ENCODE measurements around a stretch of chr6.

GRCh38 chr6:106309830-106310416, 15.6 kb downstream of the ATG5 start:
- PRO-cap: no peak
- RAMPAGE, long total RNA, 2 experiments: no peak in any of the 2 experiments

GRCh38 chr6:106529945-106530590, 99.2 kb downstream of the RTN4IP1 start:
- PRO-cap: no peak
- RAMPAGE, long total RNA, 2 experiments: no peak in any of the 2 experiments

DNA sequence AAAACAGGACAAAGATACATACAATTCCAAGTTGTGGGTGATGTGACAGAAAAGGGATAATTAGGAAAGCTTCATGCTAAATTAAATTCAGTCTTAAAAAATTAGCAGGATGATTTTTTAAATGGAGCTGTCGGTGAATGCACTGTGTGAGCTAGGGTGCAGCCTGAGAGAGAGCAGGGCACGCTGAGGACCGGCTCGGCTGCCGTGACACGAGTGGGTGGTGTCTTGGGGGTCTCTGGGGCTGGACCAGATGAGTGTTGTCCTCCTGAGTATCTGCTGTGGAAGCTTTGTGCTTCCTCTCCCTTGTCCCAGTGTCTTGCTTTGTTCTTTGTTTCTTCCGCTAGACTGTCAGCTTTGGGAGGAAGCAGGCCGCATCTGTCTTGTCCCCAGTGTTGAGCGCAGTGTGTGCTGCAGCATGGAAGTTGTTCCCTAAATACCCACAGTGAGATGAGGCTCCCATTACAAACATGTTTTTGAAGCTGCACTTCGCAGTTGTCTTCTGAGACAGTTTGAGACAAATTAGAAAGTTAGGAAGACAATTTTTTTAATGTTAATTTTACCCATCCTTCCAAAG, 89.4 kb downstream of the RTN4IP1 start:
- PRO-cap: no peak
- RAMPAGE, long total RNA, 2 experiments: no peak in any of the 2 experiments

GRCh38 chr6:106544531-106545017, 84.7 kb downstream of the RTN4IP1 start:
- PRO-cap: no peak
- RAMPAGE, long total RNA, 2 experiments: no peak in any of the 2 experiments

DNA sequence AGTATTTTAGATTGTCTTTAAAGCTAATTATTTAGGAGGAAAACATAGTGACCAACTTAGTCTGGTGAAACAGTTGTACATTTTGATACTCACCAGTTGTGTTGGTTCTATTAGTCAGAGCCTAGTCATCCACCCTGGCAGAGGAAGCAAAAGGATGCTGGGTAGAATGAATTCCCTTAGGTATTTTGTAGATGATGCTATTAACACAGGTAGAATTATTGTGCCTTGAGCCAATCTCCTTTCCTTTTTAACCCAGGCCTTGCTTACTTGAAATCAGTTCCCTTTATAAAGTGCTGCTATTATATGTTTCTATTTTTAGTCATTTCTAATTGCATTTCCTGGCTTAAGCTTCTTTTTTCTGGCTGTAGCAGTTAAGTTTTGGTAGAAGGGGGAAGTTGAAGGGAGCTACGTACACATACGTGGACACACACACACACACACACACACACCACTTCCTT, 82.5 kb downstream of the RTN4IP1 start:
- PRO-cap: no peak
- RAMPAGE, long total RNA, 2 experiments: no peak in any of the 2 experiments

- PRO-cap: no peak
- RAMPAGE, long total RNA, 2 experiments: no peak in any of the 2 experiments
Measured at GRCh38 chr6:106575177-106575376, 54.2 kb downstream of the RTN4IP1 start.

DNA sequence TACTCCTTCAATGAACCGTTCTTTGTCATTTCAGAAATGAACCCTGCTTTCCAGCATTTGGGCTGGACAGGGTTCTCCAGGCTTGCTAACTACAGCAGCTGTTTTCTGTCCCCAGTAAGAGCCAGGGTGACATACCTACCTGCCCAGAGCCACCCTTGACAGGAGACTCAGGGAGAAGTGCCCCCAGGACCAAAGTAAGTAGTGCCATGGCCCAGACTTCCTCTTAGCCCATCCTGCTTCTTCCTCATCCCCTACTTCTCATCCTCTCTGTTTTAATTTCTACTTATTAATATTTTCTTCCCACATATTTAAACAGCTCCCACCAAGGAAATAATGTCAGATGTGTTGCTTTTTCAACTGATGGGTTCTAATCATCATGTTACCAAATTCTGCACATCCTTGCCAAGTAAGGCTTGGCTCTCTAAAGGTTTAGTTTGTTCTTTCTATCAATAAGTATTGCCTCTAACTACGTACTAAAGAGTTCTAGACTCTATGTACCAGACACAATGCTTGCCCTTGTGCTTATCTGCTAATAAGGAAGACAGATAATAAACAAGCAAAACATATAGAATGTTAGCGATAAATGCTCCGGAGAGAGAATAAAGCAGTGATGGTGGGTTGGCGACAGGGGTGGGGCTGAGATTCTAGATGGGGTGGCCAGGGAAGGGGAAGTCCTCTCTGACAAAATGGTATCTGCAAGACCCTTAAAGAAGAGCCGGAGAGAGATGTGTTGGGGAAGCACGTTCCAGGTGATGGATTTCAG, 73.9 kb downstream of the QRSL1 start:
- PRO-cap: no peak
- RAMPAGE, long total RNA, 2 experiments: no peak in any of the 2 experiments

GRCh38 chr6:106739254-106739964, 110.0 kb downstream of the QRSL1 start:
- PRO-cap: no peak
- RAMPAGE, long total RNA, 2 experiments: no peak in any of the 2 experiments

GRCh38 chr6:106773197-106774027, 144.0 kb downstream of the QRSL1 start:
- PRO-cap: no peak
- RAMPAGE, long total RNA, 2 experiments: no peak in any of the 2 experiments

GRCh38 chr6:106786851-106787607, 157.7 kb downstream of the QRSL1 start:
- PRO-cap: no peak
- RAMPAGE, long total RNA, 2 experiments: no peak in any of the 2 experiments

DNA sequence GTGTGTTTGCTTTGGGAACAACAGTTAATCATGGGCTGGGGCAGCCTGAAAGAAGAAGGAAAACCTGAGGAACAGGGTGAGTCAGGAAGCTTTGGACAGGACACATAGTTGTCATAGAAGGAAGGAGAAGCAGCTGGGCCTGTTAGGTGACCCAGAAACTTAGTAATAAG, 61.4 kb downstream of the CD24 start:
- PRO-cap: no peak
- RAMPAGE, long total RNA, 2 experiments: no peak in any of the 2 experiments

- PRO-cap: no peak
- RAMPAGE, long total RNA, 2 experiments: no peak in any of the 2 experiments
Measured at GRCh38 chr6:107129164-107129915, 14.0 kb upstream of the BEND3 start.

DNA sequence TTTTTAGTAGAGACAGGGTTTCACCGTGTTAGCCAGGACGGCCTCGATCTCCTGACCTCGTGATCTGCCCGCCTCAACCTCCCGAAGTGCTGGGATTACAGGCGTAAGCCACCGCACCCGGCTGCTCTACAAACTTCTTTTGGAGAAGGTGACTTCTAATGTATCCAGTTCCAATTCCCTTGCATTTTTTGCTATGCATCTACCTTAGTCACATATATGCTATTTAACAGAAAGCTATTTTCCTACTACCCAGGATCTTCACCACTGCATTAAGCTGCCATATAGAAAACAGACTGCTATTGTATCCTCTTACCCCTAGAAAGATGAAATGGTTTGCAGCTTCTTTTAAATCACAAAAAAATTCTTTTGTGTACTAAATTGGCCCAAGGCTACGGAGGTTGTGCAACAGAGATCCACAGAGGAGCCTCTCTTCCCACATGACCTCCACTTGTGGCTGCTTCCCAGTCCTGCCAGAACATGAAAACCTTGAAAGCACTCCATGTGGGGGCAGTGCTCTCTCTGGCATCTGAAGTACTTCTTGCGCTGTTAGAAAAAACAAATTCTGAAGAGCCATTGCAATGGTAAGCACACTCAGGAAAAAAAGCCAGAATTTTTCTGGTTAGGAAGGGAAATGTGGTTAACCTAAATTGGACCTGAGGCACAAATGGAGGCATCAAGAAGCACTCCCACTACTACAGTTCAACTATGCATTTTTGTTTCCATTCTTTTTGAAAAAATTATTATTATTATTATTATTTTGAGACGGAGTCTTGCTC, 126.4 kb upstream of the BEND3 start:
- PRO-cap: no peak
- RAMPAGE, long total RNA, 2 experiments: no peak in any of the 2 experiments

GRCh38 chr6:107329964-107330490, 129.3 kb downstream of the PDSS2 start:
- PRO-cap: no peak
- RAMPAGE, long total RNA, 2 experiments: no peak in any of the 2 experiments

GRCh38 chr6:107363403-107364041, 95.8 kb downstream of the PDSS2 start:
- PRO-cap: no peak
- RAMPAGE, long total RNA, 2 experiments: no peak in any of the 2 experiments

DNA sequence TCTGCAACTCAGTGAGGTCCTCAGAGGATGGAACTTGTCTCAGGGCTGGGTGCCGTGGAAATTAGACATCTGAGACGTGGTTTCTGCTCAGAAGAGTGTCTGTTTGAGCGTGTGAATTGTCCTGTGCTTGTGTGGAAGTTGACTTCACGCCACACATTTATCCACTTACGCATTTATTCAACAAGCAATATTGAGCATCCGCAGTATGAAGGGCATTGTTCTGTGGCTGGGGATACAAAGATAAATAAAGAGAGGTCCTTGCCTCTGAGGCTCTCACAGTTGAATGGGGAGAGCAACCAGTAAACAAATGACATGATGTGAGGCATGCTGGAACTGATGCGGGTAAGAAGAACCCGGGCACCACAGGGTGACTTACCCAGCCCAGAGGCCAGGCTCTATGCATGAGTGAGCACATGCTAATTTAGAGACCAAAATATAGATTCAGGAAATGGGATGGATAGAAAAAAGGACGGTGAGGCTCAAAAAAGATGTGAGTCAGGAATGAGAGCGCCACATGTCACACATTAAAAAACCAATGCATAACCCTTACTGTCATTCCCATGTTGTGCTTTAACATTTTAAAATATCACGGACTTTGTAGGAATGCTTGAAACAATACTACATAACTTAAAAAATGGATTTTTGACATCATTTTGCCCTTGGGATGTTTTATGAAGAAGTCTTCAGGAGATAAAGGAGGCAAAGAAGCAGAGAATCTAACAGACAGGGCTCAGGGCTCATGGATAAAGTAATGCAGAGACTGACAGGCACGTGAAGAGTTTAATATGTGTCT, 60.5 kb downstream of the SOBP start:
- PRO-cap: no peak
- RAMPAGE, long total RNA, 2 experiments: no peak in any of the 2 experiments

DNA sequence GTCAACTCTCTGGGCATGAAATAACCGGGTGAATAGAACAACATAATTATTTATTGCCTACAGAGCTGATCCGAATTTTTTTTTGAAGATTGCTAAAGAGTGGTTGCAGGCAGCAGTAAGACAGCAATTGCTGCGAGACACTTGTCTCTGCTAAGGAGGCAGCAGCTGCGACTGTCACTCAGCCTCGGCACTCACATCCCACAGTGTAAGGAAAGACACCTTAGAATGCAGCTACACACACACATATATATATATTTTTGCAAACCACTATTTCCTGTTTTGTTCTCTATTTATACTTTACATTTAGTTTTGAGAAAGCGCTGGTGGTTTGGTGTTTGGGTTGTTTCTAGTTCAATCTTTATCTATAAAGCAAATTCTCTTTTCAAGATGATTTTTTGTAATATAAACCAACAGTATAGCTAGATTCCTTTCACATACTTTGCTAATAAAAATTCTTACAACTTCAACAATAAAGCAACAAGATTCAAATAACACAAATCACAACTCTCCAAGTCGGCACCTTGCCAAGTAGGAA, 36.8 kb downstream of the SCML4 start:
- PRO-cap: no peak
- RAMPAGE, long total RNA, 2 experiments: no peak in any of the 2 experiments

- PRO-cap: no peak
- RAMPAGE, long total RNA, 2 experiments: no peak in any of the 2 experiments
Measured at GRCh38 chr6:107815891-107816230, 8.3 kb downstream of the SCML4 start.

- PRO-cap: no peak
- RAMPAGE, long total RNA, 2 experiments: no peak in any of the 2 experiments
Measured at GRCh38 chr6:107819901-107820946, 3.9 kb downstream of the SCML4 start.

DNA sequence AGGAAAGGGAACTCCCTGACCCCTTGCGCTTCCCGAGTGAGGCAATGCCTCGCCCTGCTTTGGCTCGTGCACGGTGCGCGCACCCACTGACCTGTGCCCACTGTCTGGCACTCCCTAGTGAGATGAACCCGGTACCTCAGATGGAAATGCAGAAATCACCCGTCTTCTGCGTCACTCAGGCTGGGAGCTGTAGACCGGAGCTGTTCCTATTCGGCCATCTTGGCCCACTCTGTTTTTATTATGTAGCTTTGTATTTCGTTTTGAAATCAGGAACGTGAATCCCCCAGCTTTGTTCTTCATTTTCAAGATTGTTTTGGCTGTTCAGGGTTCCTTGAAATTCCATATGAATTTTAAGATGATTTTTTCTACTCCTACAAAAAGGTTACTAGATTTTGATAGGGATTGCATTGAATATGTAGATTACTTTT, 36.4 kb upstream of the SCML4 start:
- PRO-cap: no peak
- RAMPAGE, long total RNA, 2 experiments: no peak in any of the 2 experiments